ENCODE results near the genes PPM1N and SIX5.

- PRO-cap, result no peak
Measured at GRCh38 chr19:45404673-45404975, 245 bp downstream of the PPP1R13L start.

DNA sequence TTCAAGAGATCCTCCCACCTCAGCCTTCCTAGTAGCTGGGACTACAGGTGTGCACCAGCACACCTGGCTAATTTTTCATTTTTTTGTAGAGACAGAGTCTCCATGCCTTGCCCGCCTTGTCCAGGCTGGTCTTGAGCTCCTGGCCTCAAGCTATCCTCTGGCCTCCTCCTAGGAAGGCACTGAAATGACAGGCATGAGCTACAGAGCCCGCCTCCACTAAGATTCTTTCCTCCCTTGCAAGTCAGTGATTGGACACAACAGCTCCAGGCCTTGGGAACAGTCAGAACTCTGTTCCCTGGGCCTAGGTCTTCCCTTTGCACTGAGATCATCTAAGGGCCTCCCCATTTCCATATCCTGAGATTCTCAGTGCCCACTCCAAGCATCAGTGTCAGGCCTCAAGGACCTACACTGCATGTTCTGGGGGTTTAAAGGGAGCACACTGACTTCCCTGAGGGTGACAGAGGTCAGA lies 17.1 kb upstream of the ERCC1 start:
- PRO-cap, result no peak

- PRO-cap, result bidirectional peak, plus-strand start at chr19:45469050, minus-strand start at chr19:45469008; bidirectional peak, plus-strand start at chr19:45469470, minus-strand start at chr19:45469264
Measured at GRCh38 chr19:45468754-45469369, 1.1 kb downstream of the FOSB start.

- PRO-cap, result no peak
Measured at GRCh38 chr19:45498264-45498979, at the start of gene PPM1N. Gene PPM1N (plus strand): TSS chr19:45498443.

DNA sequence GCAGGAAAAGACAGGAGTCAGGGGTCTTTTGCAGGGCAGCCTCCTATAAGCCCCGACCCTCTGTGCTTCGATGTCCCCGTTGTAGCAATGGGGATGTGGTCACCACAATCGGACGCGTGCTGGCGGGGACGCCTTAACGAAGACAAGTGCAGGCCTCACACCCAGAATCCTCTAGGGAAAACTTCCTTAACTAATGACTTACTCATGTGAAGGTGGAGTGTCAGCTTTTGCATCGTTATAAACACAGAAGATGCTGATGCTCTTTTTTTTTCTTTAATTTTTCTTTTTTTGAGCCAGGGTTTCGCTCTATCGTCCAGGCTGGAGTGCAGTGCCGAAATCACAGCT lies 22.2 kb downstream of the VASP start:
- PRO-cap, result no peak

GRCh38 chr19:45595615-45596288 lies 6.3 kb downstream of the GPR4 start:
- PRO-cap, result no peak

DNA sequence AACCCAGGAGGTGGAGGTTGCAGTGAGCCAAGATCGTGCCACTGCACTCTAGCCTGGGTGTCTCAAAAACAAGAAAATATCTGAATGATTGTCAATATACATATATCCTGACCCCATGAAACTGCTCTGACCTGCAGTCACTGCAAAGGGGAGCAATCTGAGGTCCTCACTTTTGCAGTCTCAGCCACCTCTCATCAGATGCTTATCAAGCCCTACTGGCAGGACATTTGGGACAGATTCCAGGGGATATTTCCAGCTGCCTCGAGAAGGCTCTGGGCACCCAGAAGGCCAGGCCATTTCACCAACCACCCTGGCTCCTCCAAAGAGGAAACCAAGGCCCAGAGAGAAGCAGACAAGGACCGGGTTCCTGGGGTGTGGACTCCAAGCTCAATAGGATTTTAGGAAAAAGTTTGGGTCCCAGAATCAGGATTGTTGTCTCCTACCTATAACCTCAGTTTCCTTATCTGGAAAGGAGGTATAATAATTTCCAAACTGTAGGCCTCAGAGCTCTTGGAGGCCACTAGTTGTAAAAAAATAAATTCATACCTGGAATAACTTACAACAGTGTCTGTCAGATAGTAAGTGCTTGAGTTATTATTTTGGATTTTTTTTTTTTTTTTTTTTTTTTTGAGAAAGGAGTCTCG lies 2.2 kb downstream of the EML2 start:
- PRO-cap, result no peak

GRCh38 chr19:45638186-45638807 lies 900 bp downstream of the EML2 start:
- PRO-cap, result no peak

DNA sequence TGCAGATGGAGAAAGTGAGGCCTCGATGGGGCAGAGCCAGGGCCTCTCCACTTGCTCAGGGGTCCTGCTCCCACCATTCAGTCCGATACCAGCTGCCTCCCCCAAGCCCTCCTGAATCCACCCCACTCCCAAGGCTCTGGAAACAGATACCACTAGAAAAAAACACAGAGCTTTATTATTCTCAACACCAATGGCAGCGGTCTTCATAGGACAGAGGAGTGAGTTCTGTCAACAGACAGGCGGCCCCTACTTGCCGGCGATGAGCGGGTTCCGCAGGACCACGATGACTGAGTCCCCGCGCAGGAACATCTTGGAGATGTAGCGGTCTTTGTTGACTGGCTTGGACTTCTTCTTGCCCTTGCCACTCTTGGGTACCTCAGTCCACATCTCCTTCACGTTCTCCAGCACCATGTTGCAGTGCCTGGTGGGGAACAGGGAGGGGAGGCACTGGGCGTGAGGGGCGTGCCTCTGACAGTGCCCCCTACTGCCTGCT lies 4.4 kb downstream of the SNRPD2 start:
- PRO-cap, result no peak

GRCh38 chr19:45721937-45722381 lies 8.7 kb downstream of the FBXO46 start:
- PRO-cap, result no peak

GRCh38 chr19:45768680-45769522 lies at the start of gene SIX5:
Gene SIX5 (minus strand): TSS chr19:45769252.
- PRO-cap, result unidirectional peak, minus-strand start at chr19:45768735; bidirectional peak, plus-strand start at chr19:45769607, minus-strand start at chr19:45769400

GRCh38 chr19:45780684-45781443 lies 1.4 kb downstream of the DMPK start:
- PRO-cap, result no peak

DNA sequence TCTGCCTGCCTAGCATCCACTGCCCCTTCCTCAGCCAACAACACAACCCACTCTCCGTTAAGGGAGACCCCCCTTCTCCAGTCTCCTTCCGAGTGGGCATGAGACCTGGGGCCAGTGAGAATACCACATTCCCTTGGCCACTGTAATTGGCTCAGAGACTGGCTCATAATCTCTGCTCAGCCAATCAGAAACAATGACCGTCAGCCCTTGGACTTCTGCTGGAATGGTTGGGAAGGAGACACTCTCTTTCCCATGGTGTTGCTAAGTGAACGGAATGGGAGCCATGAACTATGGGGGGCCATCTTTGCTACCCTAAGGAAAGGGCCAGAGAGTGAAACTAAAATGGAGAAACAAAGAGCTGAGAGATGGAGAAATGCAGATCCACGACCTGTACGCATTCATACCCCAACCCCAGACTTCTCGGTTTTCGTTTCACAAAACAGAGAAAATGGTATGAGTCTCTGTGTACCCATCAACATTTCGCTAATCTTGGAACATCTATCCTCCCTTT lies 20.0 kb downstream of the SYMPK start:
- PRO-cap, result no peak

GRCh38 chr19:46605035-46605304 lies 3.8 kb downstream of the CALM3 start:
- PRO-cap, result no peak

GRCh38 chr19:46633908-46634761 lies 1.9 kb downstream of the GNG8 start:
- PRO-cap, result no peak

GRCh38 chr19:46706109-46706596 lies 10.8 kb downstream of the PRKD2 start:
- PRO-cap, result no peak

GRCh38 chr19:46785299-46785877 lies 3.0 kb downstream of the SLC1A5 start:
- PRO-cap, result no peak

- PRO-cap, result unidirectional peak, minus-strand start at chr19:46825508
Measured at GRCh38 chr19:46825302-46825658, 25.4 kb downstream of the AP2S1 start.

DNA sequence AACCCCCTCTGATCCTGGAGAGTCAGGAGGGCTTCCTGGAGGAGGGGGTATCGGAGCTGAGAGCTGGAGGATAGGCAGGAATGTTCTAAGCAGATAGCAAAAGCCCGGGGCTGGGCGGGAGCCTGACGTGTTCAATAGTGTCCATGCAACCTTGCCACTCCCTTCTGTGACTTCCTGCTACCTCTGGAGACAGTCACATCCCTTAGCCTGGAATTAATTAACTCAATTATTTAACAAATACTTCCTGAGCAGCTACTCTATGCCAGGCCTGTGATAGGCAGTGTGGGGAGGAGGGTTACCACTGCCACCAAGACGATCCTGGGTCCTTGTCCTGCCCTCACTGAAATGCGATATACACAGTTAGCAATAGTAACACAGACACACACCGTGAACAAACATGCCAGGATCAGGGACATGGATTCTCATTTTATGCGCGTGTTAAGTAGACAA lies 10.8 kb downstream of the AP2S1 start:
- PRO-cap, result no peak

DNA sequence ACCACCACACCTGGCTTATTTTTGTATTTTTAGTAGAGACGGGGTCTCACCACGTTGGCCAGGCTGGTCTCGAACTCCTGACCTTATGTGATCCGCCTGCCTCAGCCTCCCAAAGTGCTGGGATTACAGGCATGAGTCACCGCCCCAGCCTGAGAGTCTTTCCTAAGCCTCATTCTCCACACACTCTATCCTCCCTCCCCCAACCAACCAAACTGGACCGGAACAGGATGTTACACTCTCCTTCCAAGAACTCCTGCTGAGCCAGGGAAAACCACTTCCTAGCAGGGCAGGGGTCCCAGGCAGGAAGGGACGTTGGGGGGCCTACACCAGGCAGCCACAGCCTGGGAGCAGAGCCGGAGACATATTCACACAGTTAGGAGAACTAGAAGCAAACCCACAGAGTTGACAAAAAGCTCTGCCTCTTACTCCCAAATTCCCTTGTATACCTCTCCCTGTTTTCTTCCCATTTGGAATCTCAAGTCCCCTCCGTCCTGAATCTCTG lies 1.4 kb downstream of the AP2S1 start:
- PRO-cap, result no peak